Measurements from ENCODE around the genes SPPL2C and EFCAB13.

GRCh38 chr17:45338200-45338908 lies 21.5 kb upstream of the MAP3K14 start:
- RAMPAGE, total RNA, result no peak

DNA sequence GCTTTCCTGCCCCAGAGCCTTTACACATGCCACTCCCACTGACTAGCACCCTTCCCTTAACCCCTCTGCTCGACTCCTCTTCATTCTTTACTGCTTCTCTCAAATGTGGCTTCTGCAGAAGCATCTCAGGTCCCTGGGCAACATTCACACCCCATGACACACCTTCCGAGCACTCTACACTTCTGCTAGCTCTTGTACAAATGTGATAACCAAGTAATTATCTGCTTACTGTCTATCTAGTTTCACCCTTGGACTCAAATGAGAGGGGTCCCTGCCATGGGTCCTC lies 39.5 kb downstream of the ARHGAP27 start:
- RAMPAGE, total RNA, result no peak

DNA sequence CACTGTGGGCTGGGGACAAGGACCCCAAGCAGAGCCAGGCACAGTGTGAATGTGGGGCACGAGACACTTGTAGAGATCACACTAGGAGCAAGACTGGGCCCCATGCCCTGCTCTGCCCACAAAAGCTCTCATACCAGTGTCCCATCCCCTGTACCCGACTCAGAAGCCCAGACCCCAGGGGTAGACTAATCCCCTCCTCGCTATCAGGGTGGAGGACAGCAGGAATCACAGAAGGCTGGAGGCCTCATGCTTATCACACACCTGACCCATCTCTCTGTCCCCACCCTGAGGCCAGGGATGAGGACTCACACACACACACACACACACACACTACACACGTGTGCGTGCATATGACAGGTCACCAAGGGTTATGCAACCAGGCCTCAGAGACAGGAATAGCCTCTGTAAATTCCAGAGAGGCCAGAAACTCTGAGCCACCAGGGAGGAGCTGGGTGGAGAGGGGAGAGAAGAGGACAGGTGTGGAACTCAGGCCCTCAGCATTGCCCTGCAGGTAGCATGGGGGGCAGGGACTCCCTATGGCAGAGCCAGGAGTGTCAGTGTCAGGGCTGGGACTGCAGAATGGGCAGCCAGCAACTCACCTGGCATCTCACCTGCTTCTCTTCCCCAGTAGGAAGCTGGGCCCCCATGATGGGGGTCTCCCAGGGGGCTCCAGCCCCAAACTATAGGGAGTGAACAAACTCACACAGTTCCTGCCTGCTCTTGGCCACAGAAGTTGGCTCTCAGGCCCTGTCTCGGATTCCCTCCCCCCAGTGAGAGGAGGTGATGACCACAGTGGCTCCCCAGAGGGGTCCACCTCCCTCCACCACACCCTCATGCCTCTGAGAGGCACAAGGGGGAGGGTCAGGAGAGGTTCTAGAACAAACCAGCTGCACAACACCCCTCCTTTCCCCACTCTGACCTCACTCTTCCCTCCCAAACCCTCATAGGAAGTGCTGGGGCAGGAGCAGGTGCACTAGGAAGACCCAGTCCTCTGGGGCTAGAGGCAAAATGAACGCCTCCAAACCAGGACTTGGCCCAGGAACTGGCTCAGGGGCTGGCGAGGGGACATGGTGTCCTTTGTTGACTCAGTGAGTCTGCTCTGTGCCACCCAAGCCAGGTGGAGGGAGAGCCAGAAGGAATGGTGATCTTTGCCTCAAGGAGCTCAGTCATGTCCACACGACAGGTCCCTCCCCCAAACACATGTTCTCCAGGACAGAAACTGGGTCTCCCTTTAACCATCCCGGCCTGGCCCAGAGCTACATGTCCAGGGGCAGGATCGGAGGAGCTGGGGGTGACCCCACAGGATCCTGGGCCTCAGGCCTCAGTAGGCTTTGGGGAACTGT lies 20.7 kb downstream of the ARHGAP27 start:
- RAMPAGE, total RNA, result no peak

DNA sequence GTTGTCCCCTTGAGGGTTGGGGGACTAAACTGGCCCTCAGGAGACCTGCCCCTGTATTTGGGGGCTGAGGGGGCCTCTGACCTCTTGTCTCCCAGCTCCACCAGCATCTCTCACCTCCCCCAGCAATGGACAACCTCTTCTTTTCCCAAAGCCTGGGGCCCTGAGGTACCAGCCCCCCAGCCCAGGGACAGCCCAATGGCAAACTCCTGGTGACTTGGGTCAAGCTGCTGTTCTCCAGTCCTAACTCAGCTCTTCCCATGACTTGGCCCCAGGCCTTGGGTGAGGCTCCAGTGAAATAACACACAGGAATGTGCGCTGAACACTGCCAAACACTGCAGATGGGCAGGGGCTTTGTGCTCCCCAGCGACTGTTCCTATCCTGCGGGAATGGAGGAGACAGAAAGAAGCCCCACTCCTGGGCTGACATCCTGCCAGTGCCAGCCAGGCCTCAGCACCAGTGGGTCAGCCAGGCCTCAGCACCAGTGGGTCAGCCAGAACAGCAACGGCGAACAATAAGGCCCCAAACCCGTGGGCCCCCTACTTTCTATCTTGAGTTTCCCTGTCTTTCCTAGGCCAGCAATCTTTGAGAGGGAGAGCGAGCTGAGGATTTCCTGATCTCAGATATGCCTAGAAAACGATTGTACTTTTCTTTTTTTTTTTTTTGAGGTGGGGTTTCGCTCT lies 14.6 kb upstream of the ARHGAP27 start:
- RAMPAGE, total RNA, result no peak

- RAMPAGE, total RNA, result no peak
Measured at GRCh38 chr17:45487472-45488069, 3.0 kb downstream of the PLEKHM1 start.

GRCh38 chr17:45584032-45585045 lies 93.8 kb upstream of the PLEKHM1 start:
- RAMPAGE, total RNA, result no peak

GRCh38 chr17:45585046-45585437 lies 94.5 kb upstream of the PLEKHM1 start:
- RAMPAGE, total RNA, result no peak

DNA sequence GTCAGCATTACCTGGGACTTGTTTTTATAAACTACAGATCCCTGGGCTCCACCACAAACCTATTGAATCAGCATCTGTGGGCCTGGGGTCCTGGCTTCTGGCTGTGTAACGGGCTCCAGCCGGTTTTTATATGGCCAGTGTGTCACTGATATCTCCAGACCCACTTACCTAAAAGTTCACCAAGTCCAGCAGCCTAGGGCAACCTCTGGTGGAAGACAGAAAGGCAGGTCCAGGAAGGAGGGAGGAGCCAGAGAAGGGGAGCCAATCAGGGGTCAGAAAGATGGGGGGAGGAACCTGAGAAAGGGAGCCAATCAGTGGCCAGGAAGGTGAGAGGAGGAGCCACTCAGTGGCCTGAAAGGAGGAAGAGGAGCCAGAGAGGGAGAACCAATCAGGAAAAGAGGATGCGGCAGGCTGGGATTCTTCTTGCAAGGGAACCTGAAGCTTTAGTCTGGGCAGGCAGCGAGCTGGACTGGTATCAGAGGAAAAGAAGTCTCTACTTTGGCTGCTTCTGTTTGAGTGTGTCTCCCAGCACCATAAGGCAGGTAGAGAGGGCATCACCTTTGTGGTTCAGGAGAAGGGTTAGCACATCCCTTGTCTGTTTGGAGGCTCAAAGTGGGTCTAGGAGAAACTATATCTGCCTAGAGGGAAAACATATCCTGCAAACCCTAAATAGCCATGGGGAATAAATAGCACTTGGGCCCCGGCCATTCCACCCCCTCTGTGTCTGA lies 43.5 kb upstream of the CRHR1 start:
- RAMPAGE, total RNA, result no peak

DNA sequence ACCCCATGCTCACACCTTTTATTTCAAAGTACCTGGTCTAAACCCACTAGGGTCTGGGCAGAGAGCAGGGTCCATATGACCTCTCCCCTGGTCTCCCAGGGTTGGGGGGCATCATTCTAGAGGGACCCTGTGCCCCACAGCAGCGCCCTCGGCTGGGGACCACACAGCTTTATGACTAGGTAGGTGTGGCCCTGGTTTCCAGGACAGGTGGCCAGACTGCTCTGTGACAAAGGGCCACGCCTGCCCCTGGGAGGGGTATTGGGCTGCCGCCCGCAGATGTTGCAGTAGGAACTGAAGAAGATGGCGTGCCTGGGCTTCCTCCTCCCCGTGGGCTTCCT lies at the start of gene SPPL2C:
Gene SPPL2C, plus strand, starts transcription at position 275 of the 338 bp plus-strand sequence.
- RAMPAGE, total RNA, result no peak

DNA sequence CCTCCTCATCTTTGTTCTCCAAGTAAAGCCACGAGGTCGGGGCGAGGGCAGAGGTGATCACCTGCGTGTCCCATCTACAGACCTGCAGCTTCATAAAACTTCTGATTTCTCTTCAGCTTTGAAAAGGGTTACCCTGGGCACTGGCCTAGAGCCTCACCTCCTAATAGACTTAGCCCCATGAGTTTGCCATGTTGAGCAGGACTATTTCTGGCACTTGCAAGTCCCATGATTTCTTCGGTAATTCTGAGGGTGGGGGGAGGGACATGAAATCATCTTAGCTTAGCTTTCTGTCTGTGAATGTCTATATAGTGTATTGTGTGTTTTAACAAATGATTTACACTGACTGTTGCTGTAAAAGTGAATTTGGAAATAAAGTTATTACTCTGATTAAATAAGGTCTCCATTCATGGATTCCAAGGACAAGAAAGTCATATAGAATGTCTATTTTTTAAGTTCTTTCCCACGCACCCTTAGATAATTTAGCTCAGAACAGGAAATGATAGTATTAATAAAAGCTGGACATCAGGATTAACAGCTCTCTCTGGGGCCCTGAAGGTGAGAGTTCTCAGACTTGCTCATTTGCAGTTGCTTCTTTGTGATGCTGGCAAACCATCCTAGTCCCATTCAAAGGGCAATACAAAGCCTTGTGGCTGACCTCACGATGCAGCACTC lies 29.0 kb downstream of the STH start:
- RAMPAGE, total RNA, result no peak

- RAMPAGE, total RNA, result no peak
Measured at GRCh38 chr17:46032693-46033224, 33.7 kb downstream of the STH start.

DNA sequence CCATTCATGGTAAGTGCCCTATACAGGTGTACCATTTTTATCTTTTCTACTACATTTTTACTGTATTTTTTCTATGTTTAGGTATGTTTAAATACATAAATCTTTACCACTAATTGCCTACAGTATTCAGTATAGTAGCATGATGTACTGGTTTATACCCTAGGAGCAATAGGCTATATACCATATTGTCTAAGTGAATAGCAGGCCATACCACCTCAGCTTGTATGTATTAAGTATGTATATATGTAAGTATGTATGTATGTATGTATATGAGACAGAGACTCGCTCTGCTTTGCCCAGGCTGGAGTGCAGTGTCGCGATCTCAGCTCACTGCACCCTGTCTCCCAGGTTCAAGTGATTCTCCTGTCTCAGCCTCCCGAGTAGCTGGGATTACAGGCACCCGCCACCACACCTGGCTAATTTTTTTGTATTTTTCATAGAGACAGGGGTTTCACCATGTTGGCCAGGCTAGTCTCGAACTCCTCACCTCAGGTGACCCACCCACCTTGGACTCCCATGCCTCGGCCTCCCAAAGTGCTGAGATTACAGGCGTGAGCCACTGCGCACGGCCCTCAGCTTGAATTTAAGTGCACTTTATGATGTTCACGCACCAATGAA lies 92.6 kb downstream of the STH start:
- RAMPAGE, total RNA, result no peak

GRCh38 chr17:46191157-46192202 lies 1.7 kb downstream of the KANSL1 start:
- RAMPAGE, total RNA, result no peak

DNA sequence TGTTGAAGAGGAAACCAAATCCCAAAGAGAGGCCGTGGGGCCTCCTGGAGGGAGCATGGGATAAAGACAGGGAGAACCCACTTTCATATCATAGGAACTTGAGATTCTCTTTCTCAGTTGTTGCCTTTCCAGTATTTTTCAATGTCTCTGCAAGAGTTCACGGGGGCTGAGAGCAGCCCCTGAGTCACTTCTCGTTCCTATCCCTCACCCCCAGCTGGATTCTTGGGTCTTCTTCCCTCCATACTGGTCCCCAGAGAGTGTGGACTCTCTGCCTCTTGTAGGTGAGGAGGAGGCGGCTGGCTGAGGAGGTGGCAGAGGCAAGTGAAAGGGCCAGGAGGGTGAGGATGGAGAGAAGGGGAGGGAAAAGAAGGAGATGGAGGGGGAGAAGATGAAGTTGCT lies 27.1 kb downstream of the GOSR2 start:
- RAMPAGE, total RNA, result no peak

GRCh38 chr17:47138747-47139026 lies 50.4 kb downstream of the CDC27 start:
- RAMPAGE, total RNA, result no peak

DNA sequence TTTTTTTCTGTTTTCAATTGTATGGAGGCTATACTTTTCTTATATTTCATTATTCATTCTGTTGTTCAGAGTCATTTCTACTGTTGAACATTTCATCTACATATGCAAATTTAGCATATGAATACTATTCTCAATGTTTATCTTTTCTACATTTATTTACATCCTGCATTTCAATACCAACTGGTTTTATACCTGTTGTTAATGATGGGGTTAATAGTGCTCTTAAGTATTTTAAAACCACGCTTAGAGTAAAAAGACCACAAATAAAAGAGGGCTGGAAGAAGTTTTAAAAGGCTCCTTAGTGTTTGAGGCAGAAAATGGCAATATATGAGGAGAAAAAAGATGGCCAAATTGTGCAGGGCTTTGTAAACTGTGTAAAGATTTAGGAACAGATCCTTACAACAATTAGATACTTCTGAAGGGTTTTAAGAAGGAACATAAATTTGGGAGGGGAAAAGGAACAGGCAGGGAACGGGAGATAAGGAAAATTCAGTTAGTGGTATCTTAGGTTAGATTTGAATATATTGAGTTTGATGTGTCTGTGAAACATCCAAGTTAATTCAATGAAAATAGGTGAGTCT lies 12.8 kb downstream of the CDC27 start:
- RAMPAGE, total RNA, result no peak

- RAMPAGE, total RNA, result no peak
Measured at GRCh38 chr17:47200012-47200933, 8.9 kb upstream of the MYL4 start.

GRCh38 chr17:47204670-47206066 lies 4.0 kb upstream of the MYL4 start:
- RAMPAGE, total RNA, result no peak

DNA sequence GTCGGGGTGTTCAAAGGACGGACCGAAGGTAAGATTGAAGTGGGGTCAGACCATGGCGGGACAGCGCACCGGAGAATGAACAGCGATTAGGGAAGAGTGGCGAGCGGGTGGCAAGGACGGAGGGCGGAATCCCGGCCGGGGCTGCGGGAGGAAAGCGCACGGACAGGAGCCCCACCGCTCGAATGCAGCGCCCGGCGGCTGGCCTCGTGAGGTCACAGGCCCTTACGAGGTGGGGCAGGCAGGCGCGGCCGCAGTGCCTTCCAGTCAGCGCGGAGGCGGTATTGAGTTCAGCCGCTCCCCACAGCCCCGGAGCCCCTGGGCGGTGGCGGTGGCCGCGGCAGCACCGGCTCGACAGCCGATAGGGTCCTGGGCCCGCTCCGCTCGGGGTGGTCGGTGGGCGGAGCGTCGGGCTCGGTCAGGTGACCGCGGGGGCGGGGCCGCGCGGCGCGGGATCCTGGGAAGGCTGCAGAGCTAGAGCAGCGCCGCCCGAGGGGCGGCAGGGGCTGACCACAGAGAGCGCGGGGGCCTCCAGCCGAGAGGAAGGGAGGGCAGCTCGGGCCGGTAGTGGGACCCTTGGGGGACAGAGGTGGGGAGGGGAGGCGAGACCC lies at the start of gene EFCAB13:
Gene EFCAB13, plus strand, starts transcription at position 442 of the 608 bp plus-strand sequence.
- RAMPAGE, total RNA, result no peak

GRCh38 chr17:47324122-47325331 lies 772 bp downstream of the EFCAB13 start:
- RAMPAGE, total RNA, result no peak